REH cell (cell line): ENCODE results near the gene ABCA5.

DNA sequence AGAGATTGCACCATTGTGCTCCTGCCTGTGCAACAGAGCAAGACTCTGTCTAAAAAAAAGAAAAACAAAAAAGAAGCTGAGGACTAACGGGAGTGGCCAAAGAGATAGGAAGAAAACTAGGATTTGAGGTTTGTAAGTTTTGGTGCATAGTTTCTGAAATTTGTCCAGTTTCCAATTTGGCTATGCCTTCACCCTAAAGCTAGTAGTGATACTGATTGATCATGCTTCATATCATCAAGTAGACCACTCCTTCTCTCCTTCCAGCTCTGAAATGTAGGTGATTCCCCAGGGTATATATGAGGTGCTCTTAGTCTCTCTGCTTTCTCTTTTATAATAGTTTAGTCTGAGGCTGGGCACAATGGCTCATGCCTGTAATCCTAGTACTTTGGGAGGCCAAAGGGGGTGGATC lies 10.5 kb upstream of the BPTF start:
- PRO-cap, result no peak

- PRO-cap, result no peak
Measured at GRCh38 chr17:67912518-67913047, 83.7 kb downstream of the C17orf58 start.

- PRO-cap, result no peak
Measured at GRCh38 chr17:68053232-68054171, 18.0 kb downstream of the KPNA2 start.

- PRO-cap, result no peak
Measured at GRCh38 chr17:68135050-68135717, 99.6 kb downstream of the KPNA2 start.

DNA sequence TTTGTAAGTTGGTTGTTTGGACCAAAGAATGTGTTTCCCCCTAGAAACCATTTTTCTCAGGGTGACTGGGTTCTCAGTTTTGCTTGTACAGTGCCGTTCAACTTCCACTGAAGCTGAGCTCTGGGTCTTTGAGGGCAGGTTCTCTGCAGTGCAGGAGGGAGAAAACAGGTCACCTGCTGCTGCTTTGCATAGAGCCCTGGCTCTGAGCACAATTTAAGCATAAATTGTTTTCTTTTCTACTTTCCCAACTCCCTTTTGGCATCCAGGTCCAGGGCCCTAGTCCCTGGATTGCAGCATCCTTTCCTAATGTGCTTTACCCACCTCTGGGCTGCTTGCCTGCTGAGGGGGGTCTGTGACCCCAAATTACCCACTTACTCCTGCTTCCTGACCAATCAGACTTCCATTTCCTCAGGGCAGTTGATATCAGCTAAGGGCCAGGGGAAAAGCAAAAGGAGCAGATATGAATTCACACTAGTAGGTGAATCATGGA lies 8.8 kb upstream of the AMZ2 start:
- PRO-cap, result no peak

- PRO-cap, result no peak
Measured at GRCh38 chr17:68370789-68371010, 79.4 kb downstream of the ARSG start.

- PRO-cap, result unidirectional peak, plus-strand start at chr17:68457934
Measured at GRCh38 chr17:68457735-68458424, 584 bp upstream of the WIPI1 start.

DNA sequence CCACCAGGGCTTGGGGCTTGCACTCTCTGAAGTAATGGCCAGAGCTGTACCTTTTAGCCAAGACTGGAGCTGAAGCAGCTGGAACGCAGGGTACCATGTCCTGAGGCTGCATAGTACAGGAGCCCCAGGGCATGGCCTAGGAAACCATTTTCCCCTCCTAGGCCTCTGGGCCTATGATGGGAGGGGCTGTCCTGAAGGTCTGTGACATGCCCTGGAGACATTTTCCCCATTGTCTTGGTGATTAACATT lies 6.2 kb downstream of the PRKAR1A start:
- PRO-cap, result no peak

- PRO-cap, result bidirectional peak, plus-strand start at chr17:68759503, minus-strand start at chr17:68759574; unidirectional peak, minus-strand start at chr17:68759966
Measured at GRCh38 chr17:68759438-68760193, 158.4 kb upstream of the FAM20A start.

- PRO-cap, result no peak
Measured at GRCh38 chr17:68824665-68825254, 130.4 kb downstream of the ABCA8 start.

DNA sequence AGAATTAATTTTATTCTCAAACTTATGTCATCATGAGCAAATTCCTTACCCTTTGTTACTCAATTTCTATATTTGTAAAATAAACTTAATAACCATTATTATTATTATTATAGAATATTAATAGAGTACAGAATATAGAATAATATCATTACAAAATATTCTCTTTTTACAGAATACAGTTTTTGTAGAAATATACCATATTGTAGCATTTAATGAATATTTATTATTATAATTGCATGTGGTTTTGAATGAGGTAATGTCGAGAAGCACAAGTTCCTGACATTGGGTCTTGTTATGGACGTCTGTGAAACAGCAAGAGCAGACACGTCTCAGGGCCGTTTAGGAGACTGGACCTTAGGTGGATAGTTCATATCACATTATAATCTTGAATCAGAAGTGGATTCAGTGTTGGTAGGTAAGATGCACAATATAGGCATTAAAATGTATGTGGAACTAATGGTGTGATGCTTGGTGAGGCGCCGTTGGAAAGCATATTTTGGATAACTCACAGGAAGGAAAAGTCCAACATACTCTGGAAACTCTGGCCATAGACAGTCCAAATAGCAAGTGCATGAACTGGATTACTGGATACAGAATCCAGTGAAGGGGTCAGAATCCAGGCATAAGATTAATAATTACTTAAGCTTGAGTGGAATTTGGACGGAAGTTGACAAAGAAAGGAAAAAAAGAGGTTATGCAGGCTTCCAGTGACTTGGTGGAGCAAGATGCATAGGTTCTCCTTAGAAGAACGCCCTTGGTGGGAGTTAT lies 17.3 kb downstream of the ABCA8 start:
- PRO-cap, result no peak

DNA sequence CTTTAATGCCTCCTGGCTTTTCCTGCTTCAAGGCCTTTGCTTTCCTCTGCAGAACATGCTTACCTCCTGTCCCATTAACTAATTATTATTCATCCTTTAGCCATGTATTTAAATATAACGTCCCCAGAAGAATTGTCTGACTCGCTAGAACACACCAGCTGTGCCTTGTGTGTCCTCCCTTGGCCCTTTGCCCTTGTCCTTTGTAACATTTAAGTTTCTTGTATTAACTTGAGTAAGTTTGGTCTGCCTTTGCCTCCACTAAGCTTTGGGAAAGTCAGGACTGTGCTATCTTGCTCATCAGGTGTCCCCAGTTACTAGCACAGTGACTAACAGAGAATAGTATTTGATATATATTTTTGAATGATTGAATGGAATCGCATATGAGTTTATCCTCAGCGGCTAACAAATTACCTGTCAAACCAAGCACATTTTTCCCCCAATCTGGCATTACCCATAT lies 29.7 kb upstream of the ABCA9 start:
- PRO-cap, result no peak

GRCh38 chr17:69093217-69093947 lies 32.7 kb upstream of the ABCA9 start:
- PRO-cap, result no peak

DNA sequence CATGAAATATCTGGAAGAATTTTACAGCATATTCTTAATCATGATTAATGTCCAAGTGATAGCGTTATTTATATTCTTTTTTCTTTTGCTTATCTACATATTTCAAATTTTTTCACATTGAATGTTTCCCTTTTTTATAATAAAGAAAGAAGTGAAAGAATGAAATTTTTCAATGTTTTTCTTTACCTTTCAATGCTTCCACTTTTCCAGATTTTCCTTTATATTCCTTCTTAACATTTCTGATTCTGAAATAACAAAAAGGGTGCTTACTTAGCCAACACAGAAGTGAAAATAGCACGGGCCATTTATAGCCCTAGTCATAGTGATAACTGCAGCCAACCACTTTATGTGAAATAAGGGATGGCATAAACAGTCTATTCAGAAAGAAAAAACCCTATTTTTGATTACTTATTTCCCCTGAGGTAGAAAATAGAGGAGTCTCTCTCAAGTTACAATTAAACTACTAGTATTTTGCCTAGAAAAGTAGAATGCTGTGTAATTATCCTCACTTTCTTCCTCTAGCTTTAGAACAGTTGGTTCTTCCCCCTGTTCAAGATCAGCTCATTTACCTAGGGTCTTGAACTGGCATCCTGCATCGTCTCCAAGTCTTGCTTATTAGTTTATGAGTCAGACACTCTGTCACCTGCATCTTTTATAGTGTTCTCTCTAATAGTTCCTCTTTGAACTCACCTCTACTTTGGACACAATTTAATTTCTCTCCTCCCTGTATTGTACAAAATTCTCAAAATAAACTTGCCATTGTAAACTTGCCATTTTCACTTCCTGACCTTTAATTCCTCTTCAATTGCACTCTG lies 23.8 kb downstream of the ABCA6 start:
- PRO-cap, result no peak

DNA sequence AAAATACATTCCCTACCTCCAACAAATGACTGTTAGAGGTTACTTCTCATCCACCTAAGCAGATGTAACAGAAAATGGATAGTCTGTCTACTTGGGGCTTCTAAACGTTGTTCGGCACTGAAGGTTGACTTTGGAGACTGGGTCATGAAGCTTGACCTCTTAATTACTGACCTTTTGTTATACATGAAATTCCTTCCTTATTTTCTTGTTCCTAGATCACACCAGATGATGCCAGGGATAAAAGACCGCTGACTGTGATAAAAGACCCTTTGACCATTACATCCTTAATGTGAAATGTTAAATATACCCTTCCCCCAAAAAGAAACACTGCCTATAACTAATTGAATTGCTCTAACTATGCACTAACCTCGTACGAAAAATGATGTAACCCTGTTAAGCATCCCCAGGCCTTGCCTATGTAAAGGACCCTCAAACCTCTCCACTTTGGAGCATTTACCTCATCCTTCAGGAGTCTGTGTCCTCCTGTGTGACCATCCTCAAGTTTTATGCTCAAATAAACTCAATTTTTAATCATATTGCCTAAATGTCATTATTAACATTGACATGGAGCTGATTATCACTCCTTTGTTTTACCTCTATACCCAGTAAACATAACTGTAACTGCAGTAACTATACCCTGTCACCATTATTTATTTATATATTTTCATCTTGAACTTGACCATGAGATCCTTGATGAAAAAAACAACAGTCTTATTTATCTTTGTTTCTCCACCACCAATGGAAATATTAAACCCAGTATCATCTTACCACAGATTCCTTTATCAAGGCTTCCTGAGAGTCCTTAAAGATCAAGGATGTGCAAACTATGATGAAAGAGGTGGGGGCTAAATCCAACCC lies 3.7 kb downstream of the ABCA5 start:
- PRO-cap, result no peak

- PRO-cap, result bidirectional peak, plus-strand start at chr17:69327364, minus-strand start at chr17:69327133
Measured at GRCh38 chr17:69326383-69327411, at the start of gene ABCA5. ABCA5 (minus strand) TSS chr17:69327133.

DNA sequence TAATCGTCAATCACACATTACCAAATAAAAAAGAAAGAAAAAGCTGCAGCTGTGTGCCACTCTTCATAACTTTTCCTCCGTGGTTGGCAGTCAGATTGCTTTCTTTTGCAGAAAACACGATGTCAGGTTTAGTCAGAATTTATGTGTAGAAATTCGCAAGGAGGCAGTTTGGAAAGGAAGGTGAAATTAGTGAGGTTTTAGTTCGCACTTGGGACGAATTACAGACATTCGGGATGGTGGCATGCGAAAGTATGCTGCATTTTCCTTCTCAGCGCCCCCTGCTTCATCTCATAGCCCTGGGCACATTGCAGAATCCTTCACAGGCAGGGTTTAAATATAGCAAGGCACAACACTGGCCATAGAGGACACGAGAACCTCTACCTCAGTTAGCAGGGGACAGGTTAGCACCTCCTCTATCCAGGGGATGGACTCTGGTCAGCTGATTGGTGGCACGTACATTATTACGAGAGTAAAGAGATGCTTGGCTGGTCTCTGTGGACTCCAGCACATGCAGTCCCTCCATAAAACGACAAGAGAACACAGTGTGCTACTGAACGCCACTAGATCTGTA lies 47.4 kb downstream of the MAP2K6 start:
- PRO-cap, result no peak

DNA sequence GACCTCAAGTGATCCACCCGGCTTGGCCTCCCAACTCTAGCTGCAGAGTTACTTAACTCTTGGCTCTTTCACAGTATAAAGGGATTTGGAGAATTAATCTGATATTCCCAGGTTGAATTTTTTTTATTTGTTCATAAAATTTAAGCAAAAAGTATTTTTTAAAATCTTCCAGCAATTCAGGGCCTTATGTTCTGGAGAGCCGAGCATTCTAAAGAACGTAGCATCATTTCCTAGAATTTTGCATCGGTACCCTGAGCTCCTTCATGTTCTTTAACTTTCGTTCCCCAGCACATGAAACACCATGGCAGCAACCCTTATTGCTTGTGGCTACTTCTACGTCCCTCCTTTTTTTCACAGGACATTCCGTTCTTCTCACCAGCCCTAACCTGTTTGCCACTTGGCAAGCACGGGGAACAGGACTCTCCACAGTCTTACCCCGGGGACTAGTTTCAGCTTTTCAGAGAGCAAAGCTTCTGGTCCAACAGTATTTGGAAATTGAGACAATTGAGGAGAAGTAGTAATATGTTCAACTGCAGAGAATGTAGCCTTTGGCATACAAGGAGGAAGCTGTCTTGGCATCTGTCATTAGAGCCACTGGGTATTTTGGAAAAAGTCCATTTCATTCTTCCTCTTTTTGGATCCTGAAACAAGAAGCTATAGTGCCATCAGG lies 65.6 kb downstream of the MAP2K6 start:
- PRO-cap, result no peak

DNA sequence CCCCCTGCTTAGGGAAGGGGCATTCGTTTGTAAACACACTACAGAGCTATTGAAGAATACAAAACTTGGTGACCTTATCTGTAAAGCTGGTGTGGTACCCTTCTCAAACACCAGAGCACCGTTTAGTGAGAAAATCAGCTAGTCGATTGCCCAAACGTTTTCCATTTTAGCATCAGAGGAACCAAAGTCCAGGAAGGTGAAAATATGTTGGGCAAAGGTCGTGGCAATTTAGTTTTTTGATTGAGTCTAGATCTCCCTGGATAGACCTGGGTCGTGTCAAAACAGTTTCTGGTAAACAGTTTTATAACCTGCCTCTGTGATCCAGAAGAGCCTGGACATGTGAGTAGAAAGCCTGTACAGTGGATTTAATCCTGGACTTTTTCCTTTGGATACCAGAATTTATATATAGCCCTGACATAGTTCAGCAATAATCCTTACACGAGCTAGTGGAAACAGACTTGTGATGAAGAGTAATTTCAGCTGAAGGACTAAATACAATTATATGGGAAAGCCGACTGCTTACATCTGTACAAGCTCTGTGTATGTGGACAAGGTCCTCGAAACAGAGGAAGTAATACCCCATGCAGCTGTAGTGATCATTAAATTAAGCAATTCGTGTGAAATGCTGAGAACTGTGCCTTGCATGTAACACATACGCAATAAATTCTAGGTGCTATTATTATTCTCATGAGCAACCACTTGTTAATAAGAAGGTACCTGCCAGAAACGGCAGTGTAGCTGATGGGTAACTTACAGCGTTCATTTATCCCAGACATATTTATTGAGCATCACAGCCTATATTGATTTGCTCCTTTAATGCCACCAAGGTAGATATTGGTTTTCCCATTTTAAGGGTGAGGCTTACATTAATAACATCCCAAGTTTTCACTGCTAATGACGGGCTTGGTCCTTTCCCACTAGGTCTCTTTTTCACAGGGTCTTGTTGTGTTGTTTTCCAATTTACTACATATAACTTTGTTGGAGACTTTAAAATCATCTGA lies 72.6 kb downstream of the MAP2K6 start:
- PRO-cap, result no peak

GRCh38 chr17:69575360-69575853 lies 160.9 kb downstream of the MAP2K6 start:
- PRO-cap, result unidirectional peak, plus-strand start at chr17:69575490